Subcutaneous preadipocyte (primary cell): ENCODE results near the gene USP25.

- CAGE, long polyA plus RNA, result no peak
These were observed 5456.1 kb upstream of the TPTE start for GRCh38 chr21:5065171-5065866.

GRCh38 chr21:5123576-5124001 lies 5397.8 kb upstream of the TPTE start:
- CAGE, long polyA plus RNA, result no peak

- CAGE, long polyA plus RNA, result no peak
These were observed 5366.8 kb upstream of the TPTE start for GRCh38 chr21:5154378-5155218.

- CAGE, long polyA plus RNA, result no peak
These were observed 4022.3 kb upstream of the TPTE start for GRCh38 chr21:6499048-6499440.

DNA sequence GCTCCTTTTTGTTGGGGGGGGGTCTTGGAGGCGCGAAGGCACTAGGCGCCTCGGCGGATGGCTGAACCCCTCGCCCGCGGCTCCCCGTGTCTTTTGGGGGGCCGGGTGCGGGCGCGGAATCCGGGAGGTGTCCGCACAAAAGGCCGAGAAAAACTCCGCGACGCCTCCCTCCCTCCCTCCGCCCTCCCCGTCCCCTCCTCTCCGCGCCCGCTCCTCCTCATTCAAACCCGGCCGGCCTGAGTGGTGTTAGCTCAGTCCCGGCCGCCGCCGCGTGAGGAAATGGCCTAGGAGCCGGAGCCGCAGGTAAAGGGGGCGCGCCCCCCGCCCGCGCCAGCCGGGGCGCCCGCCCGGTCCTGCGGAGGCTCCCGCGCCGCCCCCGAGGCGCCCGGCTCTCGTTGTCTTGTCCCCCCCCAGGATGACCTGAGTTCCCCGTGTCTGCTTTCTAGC lies 382 bp downstream of the TPTE start:
- CAGE, long polyA plus RNA, result no peak

DNA sequence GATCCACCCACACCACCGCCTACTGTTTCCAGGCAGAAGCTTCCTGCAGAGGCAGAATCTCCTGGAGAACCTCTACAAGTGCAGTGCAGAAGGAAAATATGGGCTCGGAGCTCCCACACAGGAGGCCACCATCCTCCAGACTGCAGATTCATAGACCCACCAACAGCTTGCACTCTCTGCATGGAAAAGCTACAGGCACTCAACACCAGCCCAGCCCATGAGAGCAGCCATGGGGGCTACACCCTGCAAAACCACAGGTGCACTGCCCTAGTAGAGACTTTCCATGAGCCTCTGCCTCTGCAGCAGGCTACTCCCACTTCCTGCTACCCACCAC lies 284.1 kb downstream of the POTED start:
- CAGE, long polyA plus RNA, result no peak

DNA sequence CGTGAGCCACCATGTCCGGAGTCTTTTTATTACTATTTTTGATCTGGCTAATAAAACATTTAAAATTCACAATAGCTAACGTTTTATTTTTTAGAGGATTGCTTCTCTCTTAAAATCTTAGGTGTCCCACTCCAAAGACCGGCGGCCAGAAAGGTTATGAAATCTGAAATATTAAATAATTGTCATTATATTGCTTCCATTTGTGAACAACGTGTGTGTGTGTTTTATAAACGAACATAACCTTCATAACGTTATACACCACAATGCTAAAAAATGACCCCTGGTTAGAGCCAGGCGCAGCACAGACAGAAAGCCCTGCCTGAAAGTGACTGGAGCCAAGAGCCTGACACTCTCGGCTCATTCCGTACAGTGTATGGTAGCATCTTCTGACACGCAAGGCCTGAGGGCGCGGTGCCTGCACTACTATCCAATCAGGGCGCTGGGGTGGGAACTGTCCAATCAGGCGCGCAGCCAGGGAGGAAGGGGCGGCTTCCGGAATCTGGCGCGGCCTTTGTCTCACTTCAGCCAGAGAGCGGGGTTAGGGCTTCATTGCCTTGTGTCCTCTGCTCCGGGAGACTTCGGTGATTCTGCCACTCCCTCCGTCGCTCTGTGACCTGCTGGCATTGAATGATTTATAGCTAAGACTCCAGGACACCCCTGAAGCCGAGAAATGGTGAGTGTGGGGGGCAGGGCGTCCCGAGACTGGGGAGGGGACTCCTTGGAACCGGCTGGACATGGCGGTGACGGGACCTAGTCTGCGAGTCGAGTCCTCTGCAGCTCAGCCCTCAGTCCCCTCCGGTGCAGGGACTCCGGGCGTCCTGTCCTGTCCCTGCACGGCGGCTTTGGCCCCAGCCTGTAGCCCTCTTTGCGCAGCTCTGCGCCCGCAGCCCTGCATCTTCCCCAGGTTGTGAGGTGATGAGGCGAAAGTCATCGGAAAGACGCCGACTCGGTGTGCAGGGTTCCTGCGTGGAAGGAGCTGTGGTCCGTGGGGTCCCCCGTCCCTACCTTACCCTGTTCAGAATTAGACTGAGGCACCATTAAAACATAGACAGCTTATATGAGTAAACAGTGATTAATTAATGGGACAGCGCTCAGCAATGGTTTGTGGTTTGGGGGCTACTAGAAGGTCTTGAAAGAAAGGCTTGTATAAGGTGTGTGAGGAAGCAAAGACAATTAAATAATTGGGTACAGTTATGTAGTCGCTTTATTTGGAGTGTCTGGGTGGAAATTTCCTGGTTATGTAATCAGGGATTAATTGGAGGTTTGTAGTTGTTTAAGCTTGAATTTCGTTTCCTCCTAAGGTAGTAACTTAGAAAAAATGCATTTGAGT lies 183.4 kb downstream of the LIPI start:
- CAGE, long polyA plus RNA, result no peak

GRCh38 chr21:14270660-14270970 lies 54.7 kb downstream of the RBM11 start:
- CAGE, long polyA plus RNA, result no peak

GRCh38 chr21:14273551-14274532 lies 57.9 kb downstream of the RBM11 start:
- CAGE, long polyA plus RNA, result no peak

GRCh38 chr21:14522666-14523856 lies 23.1 kb downstream of the SAMSN1 start:
- CAGE, long polyA plus RNA, result no peak

- CAGE, long polyA plus RNA, result no peak
These were observed 4.3 kb downstream of the SAMSN1 start for GRCh38 chr21:14541658-14542395.

- CAGE, long polyA plus RNA, result no peak
These were observed 140.7 kb upstream of the SAMSN1 start for GRCh38 chr21:14686802-14687214.

GRCh38 chr21:14962338-14963145 lies 102.3 kb downstream of the NRIP1 start:
- CAGE, long polyA plus RNA, result no peak

DNA sequence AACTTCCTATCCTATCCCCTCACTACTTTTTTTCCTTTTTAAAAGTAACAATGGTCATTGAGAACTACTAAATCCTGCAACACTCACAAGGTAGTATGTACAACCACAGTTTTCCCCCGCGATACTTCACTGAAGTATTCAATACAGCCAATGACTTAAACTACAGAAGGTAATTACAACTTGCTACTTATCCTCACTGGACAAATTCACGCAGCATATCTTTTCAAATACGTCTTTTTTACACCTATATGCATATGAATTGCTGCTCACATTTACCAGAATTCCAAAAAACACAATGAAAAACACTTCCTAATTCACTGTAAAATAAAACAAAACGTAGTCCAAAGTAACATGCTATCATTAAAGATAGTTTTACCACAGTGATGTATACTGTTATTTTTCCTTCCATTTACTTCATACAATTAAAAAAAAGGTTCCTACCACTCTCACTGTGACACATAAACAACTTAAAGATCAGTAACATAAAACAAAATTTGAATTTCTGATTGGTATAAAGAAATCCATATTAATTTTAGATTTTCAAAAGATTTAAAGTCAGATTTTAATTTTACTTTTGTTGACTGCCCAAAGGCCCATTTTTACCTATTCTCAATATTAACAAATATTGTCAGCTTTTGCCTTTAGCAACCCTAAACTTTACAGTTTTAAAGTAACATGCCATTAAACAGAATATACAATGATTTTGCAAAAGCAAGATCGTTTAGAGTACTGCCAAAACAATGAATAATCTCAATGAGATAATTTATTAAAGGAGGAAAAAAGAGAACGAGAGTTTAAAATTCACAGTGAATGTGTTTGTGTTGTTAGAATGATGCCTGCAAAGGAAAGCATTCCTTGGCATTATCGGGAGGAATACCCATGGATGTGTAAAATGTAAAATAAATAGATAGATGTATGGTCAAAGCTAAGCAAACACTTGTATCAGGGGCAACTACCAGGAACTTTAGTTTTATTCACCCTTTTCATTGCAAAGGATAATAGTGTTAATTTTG lies 12.1 kb downstream of the NRIP1 start:
- CAGE, long polyA plus RNA, result no peak

DNA sequence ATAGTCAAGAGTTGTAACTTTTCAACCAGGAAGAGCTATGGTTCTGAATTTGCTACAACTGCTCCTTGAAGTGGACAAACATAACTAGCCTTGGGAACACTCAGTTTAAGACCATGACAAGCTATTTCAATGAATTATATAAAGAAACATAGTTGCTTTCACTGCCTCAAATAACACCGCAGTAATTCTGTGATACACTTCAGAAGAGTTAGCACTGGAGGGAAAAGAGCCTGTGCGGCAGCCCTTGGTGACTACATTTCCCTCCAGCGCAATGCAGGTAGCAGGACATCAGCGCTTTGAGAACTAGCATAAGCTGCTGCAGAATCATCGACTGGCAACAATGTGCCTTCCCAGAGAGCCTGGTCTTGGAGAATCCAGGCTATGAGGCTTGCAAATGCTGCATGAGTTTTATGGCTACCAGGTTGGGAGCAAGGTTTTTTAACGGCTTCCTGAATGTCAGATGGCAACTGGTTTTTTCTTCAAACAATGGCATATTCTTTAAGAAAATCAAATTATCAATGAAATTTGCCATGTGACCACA lies 7.5 kb downstream of the NRIP1 start:
- CAGE, long polyA plus RNA, result no peak

- CAGE, long polyA plus RNA, result no peak
These were observed 5.6 kb downstream of the NRIP1 start for GRCh38 chr21:15059038-15059839.

DNA sequence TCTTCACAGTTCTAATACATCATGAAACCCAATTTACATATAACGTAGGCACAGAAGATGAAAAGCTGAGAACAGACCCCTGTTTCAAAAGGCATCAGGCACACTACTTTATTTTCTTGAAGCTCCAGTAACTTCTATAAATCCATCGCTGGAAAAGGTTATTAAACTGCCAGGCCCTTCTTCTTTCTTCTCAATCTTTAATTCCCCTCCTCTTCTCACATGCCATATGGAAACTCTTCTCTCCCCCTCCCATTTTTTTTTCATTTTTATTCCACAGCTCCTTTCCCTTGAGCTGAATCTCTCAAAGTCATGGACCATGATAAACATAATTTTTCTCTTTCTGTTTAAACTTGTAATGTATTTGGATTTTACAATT lies 86.2 kb upstream of the NRIP1 start:
- CAGE, long polyA plus RNA, result no peak

- CAGE, long polyA plus RNA, result no peak
These were observed 127.4 kb upstream of the NRIP1 start for GRCh38 chr21:15192250-15192582.

DNA sequence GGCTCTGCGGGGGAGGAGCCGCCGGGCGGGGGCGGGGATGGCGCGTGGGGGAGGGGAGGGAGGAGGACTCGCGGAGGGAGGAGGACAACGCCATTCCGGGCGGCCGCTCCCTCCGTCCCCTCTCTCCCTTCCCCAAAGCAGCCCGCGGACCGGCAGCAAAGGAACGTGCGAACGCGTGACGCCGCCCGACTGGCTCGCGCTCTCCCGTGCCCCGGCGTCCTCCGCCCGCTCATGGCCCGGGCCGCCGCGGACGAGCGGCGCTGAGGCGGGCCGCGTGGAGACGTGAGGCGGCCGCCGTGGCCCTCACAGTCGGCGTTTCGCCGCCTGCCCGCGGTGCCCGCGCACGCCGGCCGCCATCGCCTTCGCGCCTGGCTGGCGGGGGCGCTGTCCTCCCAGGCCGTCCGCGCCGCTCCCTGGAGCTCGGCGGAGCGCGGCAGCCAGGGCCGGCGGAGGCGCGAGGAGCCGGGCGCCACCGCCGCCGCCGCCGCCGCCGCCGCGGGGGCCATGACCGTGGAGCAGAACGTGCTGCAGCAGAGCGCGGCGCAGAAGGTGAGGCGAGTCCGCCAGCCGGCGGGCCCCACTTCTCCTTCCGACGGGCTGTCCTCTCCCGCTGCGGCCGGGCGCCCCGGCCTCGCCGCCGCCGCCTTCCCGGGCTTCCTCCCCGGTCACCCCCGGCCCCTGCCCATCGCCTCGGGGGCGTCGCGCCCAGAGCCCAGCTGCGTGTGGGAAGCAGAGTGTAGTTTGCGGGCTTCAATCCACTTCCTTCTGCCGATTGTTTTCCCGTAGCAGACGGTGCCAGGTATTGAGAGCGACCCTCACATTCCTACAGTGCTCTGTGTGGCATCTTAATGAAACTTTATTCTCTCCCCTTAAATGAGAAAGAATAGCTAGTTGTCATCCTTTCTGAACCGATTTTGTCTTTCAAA lies at the start of gene USP25:
USP25 (plus strand) TSS at position 93 of the 926 bp plus-strand sequence.
- CAGE, long polyA plus RNA, result no peak

- CAGE, long polyA plus RNA, result no peak
These were observed 2.4 kb downstream of the USP25 start for GRCh38 chr21:15732191-15732632.